Placental pericyte (primary cell): ENCODE data around the genes TSC1, GFI1B and GBGT1.

DNA sequence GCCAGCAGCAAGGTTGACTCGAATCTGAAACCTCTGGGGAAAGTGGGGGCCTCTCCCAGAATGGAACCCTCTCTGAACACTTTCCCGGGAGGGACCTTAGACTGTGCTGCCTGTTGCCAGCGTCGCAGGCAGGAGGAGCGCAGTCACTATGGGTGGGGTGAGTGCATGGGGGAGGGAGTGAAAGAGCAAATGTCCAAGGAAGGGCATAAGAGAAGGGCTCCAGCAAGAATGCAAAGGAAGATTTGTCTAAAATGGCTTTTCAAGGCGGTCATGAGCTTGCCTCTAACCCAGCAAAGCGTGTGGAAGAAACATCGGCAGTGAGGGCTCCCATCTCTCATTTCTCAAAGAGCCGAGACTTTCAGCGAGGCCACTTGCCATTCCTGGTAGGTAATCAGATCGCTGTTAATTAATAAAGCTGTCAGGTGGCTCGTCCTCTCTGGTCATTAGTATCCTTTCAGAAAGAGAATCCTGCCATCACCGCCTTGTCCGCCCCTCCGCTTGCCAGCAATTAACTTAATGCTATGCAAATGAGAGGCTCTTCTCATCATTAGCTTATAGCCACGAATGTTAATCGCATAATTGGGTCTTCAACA, 99.2 kb downstream of the GTF3C4 start:
- CAGE, long polyA plus RNA = no peak

DNA sequence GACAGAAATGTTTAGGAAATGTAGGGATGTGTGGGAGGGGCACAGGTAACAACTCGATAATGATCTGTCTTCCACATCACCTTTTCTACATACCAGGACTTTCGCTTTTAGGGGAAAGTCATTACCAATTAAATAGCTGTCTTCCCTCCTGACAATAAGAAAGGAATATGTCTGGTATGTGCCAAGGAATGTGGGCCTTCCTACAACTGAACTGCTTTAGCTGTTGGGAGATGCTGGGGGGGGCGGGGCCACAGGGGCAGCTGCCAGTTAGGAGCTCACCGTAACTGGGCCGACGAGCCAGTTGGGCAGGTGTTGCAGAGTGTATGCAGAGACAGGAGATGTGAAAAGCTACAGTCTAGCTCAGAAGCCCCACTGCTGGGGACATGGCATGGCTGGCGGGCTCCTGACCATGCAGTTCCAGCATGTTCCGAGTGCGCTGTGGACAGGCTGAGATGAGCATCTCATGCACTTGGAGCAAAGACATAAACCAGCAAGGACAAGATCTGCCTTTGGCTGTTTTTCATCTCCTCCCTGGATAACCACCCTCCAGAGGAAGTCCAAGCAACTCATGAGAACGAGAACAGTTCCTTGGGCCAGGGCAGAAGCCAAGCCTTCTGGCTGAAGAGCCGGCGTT, 71.0 kb downstream of the AK8 start:
- CAGE, long polyA plus RNA = no peak

- CAGE, long polyA plus RNA = no peak
Observed at GRCh38 chr9:132820612-132821163, 57.4 kb downstream of the AK8 start.

DNA sequence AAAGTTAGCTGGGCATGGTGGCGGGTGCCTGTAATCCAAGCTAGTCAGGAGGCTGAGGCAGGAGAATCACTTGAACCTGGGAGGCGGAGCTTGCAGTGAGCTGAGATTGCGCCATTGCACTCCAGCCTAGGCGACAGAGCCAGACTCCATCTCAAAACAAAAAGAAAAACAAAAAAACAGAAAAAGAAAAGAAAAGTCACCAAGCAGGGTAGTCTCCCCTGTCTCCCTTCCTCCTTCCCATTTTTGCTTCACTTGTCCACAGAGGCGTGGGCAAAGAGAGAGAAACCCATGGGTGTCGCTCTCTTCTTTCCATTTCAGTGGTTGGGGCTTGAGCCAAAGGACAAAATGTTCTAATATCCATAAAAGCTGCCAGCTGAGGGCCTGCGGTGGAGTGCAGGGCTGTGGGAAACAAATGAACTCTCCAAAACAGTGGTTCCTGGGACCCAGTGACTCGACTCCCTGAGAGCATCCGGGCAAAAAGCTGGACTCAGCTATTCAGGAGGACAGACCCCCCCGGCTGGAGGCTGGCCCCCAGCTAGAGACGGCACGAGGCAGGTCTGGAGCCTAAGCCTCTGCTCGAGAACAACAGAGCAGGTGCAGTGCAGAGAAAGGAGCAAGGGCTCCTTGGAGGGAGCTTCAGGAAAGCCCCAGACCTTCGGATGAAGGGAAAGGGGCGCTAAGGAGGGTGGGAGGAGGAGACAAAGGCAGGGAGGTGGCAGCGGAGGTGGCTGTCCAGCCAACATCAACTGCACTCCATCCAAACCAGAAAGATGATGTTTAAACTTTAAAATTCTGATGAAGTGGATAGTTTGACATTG, 6.8 kb downstream of the AK8 start:
- CAGE, long polyA plus RNA = no peak

GRCh38 chr9:132944406-132945223, at the start of gene TSC1:
Gene TSC1 (minus strand): TSS chr9:132944616.
- CAGE, long polyA plus RNA = no peak

GRCh38 chr9:132970576-132971288, 7.8 kb upstream of the GFI1B start:
- CAGE, long polyA plus RNA = no peak

- CAGE, long polyA plus RNA = no peak
Observed at GRCh38 chr9:132978425-132978888, at the start of gene GFI1B. Gene GFI1B (plus strand): TSS chr9:132978694.

- CAGE, long polyA plus RNA = no peak
Observed at GRCh38 chr9:132983816-132984721, 5.6 kb downstream of the GFI1B start.

DNA sequence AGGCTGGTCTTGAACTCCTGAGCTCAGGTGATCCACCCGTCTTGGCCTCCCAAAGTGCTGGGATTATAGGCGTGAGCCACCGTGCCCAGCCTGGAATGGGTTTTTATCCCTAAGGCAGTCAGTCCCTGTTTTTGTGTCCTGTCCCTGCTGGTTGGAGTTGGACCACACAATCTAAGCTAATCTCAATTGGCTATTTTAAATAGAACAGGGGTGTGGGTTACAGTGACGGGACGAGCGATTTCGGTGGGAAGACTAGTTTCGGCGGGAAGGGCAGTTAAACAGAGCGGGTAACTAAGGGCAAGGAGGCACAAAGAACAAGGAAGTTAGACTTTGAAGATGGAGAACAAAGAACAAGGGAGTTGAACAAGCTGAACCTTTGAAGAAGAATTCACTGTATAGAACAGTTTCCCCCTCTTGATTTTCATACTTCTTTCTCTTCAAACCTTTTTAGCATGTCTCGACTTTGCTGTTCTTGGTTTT, 1.4 kb downstream of the GTF3C5 start:
- CAGE, long polyA plus RNA = no peak

DNA sequence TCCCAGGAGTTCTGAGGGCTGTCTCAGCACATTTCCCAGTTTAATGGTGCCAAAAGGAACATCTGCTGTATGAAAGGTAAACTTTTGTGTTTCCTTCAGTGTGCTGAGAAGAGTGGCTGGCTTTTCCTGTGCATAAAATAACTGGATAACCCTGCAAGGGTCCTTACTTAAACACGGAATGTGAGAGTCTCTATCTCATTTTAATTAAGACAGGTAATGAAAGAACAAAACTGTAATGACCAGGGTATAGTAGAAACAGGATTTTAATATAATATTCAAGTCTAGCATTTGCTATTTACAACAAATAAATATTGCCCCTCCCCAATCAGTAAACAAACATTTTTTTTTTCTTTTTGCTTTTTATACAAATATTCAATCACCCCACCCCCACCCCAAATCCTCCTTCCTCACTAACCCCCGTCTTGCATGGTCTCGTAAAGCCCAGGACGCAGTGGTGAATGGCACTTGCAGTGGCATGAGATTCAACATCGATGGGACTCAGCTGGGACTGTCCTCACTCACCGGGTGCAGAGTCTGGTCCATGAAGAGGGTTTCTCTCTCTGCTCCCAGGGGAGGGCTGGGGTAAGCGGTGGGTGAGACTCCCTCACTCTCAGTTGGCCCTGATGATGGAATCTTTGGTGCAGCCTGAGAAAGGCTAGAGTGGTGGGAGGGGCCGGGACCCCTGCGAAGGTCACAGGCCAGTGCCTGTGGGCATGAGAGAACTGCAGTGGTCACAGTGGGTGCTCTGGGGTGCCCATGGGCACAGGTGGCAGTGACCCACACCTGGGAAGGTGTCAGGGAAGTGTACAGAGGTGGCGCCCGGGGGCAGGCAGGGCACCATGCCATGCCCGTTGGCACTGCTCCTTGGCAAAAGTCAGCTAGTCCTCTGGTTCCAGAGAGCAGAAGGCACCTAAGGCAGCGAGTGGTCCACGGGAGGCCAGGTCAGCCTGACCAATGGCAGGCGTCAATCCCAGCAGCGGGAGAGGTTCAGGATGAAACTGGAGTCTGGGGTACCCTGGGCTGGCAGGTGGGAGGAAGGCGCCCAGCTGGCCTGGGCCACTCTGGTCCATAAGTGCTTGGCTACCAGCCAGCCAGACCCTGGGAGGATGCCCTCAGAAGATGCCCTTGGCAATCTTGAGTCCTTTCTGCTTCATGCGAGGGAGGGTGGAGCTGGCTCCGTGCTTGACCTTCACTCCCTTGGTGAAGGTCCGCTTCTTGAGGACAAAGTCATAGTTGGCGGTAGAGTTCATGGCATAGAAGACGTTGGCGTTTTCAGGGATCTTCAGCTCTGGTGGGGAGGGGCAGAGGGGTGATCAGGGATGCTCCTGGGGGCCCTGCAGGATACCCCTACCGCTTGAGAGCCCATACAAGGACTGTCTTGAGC, 23.1 kb downstream of the RALGDS start:
- CAGE, long polyA plus RNA = no peak

GRCh38 chr9:133118798-133119558, 2.1 kb downstream of the RALGDS start:
- CAGE, long polyA plus RNA = no peak

GRCh38 chr9:133125890-133127019, 5.2 kb upstream of the RALGDS start:
- CAGE, long polyA plus RNA = no peak

DNA sequence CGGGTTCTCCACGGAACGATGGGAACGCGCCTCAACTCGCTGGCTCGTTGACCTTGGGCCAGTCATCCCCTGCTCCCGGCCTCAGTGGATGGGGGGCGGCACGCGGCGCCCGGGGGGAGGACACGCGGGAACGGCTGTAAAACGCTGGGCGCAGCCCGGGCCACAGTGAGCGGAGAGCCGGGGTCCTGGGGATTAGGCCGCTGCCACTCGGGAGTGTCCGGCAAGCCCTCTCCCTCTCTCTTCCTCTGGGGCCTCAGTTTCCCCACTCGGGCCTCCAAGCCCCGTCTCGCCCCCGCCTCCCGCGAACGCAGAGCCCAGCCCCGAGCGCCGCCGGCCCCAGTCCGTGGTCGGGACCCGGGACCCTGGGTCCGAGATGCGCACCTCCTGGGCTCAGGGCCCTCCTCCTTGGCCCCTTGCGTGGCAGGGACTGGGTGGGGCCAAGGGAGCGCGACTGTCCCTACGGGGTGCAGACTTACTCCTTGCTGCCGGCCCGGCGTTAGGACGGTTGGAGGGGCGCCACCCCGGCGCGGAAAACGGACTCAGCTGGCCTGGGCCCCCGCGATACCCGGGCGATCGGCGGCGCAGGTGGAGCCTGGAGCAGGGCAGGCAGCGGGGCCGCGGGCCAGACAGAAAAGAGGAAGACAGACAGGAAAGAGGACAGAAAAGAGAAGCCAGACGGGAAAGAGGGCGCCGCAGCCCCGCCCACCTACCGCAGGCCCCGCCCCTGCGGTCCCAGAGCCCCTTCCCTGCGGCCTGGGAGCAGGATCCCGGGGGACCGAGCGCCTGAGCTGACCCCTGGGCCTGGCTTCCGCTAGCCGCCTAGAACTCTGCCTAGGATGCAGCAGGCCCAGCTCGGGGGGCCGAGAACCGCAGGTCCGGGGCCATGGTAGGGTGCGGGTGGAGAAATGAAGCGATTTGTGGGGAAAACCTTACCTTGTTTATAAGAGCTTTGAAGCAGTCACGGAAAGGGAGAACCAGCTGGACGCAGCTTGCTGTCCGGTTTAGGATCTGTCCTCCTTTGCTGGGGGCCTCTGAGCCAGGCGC, at the start of gene GBGT1:
Gene GBGT1, minus strand, starts transcription at position 637 of the 1,044 bp plus-strand sequence.
- CAGE, long polyA plus RNA = no peak

DNA sequence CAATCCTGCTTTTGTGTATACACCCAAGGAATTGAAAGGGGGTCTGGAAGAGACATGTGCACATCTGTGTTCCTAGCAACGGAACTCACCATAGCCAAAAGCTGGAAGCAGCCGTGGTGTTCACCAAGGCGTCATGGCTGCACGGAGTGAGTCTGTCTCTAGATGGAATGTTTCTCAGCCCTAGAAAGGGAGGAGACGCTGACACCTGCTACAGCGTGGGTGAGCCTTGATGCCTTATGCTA, 59.5 kb downstream of the SURF6 start:
- CAGE, long polyA plus RNA = no peak

GRCh38 chr9:133339457-133340134, 3.6 kb upstream of the SURF6 start:
- CAGE, long polyA plus RNA = no peak

DNA sequence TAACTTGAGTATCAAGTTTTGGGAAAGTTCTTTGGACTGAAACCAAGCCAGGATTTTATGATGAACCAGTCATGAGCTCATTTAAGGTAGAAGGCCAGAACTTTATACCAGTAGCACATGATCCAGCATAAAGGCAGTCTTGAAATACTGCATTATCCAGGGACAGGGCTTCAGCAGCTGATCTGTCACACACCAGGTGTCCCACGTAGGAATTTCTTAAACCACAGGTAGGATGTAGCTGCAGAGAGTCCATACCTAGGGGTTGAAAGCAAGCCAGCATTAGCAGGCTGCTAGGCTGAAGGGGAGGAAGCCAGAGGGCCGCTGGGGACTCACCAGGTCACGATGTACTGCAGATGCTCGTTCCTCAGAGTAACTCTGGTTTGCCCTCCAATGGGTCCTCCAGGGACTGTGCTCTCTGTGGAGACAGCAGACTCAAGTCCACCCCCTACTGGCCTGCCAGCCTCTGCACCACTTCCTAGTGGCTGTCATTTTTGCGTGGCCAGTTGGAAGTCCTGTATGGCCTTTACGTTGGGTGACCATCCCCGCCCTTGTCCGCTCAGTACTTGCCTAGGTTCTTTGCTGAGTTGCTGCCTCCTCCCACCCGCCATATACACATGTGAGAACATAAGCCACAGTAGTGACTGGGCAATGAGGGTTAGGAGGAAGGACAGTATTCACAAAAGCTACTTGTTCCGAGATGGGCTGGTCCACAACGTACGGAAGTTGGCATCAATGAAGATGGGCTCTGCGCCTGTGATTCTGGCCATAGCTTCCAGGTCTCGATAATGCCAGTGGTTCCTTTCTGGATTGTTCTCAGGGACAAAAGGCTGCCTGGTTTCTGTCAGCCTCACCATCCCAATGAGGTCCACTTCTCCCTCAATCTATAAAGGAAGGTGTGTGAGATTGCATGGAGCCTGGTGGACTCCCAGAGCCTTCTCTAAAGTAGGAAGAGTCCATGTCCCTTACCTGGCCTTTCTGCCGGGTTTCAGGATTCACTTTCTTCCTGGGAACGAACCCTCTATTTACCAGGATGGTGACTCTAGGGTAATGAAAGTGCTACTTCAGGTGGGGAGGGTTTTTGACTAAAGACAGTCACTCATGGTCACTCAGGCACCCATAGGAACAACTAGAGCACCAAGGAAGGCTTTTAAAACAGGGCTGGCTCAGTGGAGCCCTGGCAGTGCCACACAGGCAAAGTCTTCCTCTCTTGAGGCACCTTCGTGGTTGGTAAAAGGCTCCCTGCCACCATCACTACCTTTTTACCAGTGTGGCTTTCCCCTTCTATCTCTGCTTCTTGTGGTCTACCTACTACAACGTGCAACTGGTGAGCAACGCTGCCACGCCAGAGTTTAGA, 4.1 kb downstream of the SURF1 start:
- CAGE, long polyA plus RNA = no peak

- CAGE, long polyA plus RNA = no peak
Observed at GRCh38 chr9:133357127-133357503, 765 bp downstream of the SURF2 start.

DNA sequence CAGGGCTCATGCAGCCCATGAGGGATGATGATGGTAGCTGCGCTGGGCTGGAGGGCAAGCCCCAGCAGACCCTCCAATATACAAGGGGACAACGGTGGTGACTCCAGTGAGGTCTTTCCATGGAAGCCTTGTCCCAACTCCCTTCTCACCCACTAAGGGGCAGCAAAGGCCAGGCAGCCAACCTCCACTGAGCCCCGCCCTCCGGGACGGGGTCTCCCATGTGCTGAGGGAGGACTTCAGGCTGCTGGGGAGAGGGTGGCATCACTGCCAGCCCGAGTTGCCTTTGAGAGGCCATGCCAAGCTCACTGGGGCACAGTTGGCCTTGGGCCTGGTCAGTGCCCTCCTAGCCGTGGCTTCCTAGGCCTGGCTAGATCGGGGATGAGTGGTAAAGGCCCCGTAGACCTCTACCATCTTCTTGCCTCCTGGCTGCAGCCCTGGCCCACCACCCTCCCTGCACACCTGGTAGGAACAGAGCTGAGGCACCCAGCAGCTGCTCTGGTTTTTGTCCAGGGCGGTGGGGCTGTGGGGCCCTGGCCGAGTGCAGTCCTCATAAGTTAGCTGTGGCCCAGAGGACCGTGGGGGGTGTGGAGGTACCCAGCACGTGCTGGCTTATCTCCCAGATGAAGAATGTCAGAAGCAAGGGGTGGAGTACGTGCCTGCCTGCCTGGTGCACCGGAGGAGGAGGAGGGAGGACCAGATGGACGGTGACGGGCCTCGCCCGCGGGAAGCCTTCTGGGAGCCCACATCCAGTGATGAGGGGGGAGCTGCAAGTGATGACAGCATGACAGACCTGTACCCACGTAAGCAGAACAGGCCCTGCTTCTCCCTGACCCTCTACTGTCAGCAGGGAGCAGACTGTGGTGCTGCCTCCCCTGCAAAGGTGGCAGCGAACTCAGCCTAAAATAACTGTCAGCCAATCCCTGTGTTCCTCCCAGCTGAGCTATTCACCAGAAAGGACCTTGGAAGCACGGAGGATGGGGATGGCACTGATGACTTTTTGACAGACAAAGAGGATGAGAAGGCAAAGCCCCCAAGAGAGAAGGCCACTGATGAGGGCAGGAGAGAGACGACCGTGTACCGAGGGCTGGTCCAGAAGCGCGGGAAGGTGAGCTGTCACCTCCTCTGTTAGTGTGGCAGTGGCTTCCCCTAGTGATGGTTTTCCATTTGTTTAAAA, 3.4 kb downstream of the SURF2 start:
- CAGE, long polyA plus RNA = no peak

GRCh38 chr9:133360504-133361243, 4.3 kb downstream of the SURF2 start:
- CAGE, long polyA plus RNA = no peak

DNA sequence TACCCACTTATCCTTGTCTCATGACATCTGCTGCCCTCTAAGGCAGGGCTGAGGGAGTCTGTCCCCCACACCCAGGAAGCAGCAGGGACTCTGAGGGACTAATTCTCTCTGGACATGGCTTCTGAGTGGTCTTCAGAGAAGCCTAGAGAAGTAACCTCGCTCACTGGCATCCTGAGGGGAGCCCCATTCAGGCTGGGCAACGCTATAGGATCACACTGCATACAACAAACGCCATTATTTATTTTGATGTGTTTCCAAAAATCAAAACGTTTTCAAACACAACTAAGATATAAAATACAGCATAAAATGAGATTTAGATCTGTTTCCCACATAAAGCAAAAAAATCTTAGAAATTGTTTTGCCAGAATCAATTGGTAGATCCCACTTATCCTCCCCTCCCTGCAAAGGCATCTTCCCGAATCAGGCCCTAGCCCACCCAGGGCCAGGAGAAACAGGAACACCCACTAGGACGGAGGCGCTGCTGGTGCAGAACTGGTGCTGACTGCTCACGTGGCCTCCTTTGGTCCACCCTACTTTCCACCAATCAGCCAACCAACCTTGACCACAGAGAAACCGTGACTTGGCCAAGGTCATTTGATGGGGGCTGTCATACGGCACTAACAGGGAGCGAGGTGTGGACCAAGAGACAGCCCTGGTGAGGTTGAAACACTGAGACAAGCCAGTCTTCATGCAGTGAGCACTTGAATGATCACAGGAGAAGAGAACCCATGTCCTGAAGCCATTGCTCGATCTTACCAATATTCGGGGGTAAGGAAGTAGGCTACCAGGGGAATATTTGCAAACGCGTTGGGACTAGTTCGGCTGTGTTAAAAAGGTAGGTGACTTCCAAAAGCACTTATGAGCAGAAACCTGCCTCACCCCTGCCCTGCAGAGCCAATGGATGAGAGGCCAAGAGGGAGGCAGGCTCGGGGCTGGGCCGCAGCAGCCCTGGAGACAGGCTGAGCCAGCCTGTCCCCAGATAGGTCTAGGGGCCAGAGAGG, 5.2 kb downstream of the SURF2 start:
- CAGE, long polyA plus RNA = no peak